Skin of body (tissue), 2 donors: ENCODE measurements around a stretch of chr3.

GRCh38 chr3:195563652-195563851 lies 20.2 kb downstream of the APOD start:
- RAMPAGE, long total RNA = no peak

DNA sequence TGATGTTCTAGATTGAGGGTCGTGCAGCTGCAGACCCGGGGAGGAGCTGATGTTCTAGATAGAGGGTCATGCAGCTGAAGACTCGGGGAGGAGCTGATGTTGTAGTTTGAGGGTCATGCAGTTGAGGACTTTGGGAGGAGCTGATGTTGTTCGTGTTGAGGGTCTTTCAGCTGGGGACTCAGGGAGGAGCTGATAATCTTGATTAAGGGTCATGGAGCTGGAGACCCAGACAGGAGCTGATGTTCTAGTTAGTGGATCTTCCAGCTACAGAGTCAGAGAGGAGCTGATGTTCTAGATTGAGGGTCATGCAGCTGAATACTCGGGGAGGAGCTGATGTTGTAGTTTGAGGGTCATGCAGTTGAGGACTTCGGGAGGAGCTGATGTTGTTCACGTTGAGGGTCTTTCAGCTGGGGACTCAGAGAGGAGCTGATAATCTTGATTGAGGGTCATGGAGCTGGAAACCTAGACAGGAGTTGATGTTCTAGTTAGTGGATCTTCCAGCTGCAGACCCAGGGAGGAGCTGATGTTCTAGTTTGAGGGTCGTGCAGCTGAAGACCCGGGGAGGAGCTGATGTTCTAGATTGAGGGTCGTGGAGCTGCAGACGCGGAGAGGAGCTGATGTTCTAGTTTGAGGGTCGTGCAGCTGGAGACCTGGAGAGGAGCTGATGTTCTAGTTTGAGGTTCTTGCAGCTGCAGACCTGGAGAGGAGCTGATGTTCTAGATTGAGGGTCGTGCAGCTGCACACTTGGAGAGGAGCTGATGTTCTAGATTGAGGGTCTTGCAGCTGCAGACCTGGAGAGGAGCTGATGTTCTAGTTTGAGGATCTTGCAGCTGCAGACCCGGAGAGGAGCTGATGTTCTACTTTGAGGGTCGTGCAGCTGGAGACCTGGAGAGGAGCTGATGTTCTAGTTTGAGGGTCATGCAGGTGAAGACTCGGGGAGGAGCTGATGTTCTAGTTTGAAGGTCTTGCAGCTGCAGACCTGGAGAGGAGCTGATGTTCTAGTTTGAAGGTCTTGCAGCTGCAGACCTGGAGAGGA lies 61.3 kb upstream of the APOD start:
- RAMPAGE, long total RNA = no peak

GRCh38 chr3:195688923-195689145 lies 31.9 kb upstream of the MUC20 start:
- RAMPAGE, long total RNA = no peak

- RAMPAGE, long total RNA = no peak
These were observed 21.9 kb upstream of the MUC20 start for GRCh38 chr3:195698526-195699612.

DNA sequence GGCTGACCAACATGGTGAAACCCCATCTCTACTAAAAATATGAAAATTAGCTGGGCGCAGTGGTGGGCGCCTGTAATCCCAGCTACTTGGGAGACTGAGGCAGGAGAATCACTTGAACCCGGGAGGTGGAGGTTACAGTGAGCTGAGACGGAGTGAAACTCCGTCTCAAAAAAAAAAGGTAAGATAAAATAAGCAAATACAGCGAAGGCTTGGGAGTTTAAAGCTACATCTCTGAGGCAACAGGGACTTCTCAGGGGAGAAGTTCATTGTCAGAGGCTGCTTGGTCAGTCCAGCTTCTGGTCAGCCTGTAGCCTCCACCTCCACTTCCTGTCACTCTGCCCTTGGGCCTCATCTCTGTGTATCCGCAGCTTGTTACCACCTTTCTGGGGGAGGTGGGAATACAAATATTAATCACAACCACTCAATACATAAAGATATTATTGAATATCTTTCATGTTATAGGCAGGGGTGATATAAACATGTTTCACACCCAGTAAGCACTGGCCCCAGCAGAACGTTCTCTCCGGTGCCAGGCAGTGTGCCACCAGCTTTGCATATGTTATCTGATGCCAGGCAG lies 6.5 kb downstream of the MUC20 start:
- RAMPAGE, long total RNA = no peak

- RAMPAGE, long total RNA = no peak
These were observed 22.2 kb downstream of the TNK2 start for GRCh38 chr3:195885815-195886961.

- RAMPAGE, long total RNA = no peak
These were observed 7.9 kb downstream of the TNK2 start for GRCh38 chr3:195900121-195901172.

GRCh38 chr3:195909828-195910149 lies 1.4 kb upstream of the TNK2 start:
- RAMPAGE, long total RNA = no peak

DNA sequence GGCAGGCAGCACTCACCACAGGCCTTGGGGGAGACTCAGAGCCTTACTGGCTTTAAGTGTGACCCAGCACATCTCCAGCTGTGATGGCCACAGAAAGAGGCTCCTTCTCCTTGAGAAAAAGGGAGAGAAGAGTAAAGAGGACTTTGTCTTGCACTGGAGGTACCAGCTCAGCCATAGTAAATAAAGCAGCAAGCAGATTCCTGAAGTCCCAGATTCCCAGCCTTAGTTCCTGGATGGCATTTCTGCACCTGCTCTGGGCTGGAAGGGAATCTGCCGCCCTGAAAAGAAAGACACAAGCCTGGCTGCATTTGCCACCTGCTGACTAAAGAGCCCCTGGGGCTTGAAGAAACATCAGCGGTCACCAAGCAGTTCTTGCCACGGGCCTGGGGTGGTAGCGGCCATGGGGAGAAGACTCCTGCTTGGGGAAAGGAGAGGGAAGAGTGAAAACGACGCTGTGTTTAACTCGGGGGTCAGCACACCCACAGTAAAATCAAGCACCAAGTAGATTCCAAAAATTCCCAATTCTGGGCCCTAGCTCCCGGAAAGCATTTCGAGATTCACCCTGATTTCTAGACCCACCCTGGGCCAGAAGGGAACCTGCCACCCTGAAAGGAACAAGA lies 24.2 kb upstream of the TNK2 start:
- RAMPAGE, long total RNA = no peak

- RAMPAGE, long total RNA = no peak
These were observed 51.3 kb downstream of the ZDHHC19 start for GRCh38 chr3:196159817-196160359.

- RAMPAGE, long total RNA = no peak
These were observed 47.3 kb downstream of the ZDHHC19 start for GRCh38 chr3:196163740-196164456.

DNA sequence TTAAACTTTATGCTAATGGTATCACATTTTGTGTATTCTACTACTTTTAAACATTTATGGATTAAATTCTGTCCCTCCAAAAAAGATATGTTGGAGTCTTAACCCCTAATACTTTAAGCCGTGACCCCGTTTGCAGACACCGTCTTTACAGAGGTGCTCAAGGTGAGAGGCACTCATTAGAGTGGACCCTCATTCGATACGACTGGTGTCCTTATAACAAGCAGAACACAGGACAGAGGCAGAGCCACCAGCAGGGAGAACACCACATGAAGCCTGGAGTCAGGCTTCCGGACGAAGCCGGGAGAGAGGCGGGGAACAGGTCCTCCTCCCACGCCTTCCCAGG lies 33.8 kb downstream of the ZDHHC19 start:
- RAMPAGE, long total RNA = no peak

GRCh38 chr3:196177874-196178384 lies 33.3 kb downstream of the ZDHHC19 start:
- RAMPAGE, long total RNA = no peak

GRCh38 chr3:196179127-196180506 lies 31.6 kb downstream of the ZDHHC19 start:
- RAMPAGE, long total RNA = no peak

DNA sequence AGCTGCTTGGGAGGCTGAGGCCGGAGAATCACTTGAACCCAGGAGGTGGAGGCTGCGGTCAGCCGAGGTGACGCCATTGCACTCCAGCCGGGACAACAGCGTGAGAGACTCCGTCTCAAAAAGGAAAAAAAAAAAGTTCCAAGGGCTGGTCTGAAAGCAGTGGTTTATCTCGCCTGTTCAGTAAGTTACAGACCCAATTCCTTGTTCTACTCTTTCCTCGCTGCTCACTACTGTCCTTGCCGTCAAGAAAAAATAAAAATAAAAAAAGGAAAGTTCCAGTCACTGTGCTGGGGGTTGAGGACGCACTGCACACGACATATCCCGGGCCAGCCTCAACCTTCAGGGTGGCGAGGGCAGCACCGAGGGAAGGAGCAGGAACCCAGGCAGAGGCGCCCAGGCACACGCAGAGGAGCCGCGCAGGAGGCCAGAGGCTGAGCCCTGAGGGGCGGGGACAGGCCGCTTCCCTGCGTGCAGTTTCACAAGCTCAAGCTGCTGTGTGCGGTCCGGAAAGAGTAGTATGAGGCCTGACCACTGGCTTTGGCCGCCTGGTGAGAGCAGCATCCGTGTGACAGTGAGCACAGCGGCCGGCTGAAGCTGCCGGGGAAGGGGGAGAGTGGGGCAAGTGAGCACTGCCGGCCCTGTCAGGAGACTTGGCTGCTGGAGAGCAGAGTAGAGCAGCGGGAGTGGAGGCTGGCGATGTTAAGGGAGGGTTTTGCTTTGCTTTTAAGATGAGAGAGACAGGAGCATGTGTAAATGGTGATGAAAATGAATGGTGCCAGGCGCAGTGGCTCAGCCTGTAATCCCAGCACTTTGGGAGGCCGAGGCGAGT lies 8.8 kb downstream of the ZDHHC19 start:
- RAMPAGE, long total RNA = no peak

DNA sequence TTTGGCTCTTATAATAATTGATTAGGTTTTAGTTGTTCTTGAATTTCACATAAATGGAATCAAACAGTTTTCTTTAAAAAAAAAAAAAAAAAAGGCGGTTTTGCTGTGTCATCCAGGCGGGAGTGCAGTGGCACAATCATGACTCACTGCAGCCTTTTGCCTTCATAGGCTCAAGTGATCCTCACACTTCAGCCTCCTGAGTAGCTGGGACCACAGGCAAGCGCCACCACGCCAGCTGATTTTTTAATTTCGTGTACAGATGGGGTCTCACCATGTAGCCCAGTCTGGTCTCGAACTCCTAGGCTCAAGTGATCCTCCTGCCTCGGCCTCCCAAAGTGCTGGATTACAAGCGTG lies 1.6 kb upstream of the TM4SF19 start:
- RAMPAGE, long total RNA = no peak

DNA sequence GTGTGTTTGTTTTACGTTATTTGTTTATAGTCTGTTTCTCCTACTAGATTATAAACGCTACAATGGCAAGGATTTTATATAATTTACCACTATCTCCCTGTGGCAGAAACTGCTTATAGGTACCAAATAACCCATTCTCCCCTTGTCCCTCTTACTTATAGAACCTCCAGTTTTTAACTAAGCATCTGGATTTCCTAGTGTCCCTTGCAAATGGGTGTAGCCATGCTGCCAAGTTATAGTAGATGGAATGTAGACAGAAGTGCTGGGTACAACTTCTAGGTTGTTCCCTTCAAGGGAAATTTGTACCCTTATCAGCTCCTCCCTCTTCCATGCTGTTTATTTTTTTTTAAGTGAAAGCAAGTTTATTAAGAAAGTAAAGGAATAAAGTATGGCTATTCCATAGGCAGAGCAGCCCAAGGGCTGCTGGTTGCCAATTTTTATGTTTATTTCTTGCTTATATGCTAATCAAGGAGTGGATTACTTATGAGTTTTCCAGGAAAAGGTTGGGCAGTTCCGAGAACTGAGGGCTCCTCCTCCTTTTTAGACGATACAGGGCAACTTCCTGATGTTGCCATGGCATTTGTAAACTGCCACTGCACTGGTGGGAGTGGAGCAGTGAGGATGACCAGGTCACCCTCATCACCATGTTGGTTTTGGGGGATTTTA lies 40.0 kb upstream of the TM4SF19 start:
- RAMPAGE, long total RNA = no peak

DNA sequence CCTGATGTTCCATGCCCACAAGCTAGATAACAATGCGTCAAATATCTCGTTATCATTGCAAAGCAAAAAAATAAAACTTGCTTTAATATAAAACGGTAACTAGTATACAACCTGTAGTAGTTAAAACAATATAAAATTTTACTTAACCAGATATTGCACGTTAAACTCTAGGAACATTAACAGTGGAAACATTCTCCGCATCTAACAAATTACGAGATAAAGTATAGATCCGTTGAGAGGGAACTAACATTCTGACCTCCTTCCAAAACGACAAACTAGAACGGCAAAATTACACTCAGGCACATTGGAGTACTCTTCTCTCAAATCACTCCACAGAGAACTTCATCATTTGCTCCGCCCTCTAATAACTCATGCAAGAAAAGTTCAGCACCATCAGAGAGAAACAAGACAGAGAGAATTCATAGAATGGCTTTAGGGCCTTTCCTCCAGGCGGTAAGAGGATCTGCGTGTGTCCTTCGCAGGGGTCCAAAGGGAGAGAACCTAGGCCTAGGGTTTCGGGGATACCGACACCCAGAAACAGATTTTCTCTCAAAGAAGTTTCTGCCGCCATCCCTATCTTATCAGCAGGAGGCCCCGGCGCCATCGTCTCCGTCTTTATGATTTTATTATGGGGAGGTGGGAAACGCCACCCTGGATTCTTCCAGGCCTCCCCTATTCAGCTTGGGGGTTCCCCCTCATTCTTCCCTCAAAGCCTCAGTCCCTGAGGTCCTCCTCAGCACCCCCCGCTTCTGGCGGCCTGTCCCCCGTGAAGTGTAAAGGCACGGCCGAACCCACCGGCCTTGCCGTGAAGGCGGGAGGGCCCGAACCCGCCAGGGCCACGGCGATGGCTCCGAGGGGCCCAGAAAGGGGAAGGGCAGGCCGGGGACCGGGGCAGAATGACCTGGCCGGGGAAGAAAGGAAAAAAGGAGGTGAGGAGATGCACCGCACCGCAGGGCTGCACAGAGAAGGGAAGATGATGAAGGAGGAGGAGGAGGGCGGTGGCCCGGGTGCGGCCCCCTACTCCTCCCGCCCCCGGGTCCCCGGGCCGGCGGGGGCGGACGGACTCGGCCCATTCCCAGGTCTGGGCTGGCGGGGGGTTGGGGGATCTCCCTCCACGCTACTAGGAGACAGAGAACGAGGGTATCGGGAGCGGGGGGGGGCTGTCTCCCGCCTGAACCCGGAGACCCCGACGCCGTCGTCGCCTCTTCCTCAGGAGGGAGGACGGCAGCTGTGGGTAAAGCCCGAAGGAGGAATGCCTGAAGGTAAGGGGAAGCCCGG lies 799 bp downstream of the UBXN7 start:
- RAMPAGE, long total RNA = no peak

GRCh38 chr3:196487478-196487892 lies 16.1 kb downstream of the RNF168 start:
- RAMPAGE, long total RNA = no peak

- RAMPAGE, long total RNA = no peak
These were observed 7.3 kb downstream of the RNF168 start for GRCh38 chr3:196496166-196496846.